Peritoneum (tissue), 1 donor: ENCODE measurements around the gene SPSB4.

DNA sequence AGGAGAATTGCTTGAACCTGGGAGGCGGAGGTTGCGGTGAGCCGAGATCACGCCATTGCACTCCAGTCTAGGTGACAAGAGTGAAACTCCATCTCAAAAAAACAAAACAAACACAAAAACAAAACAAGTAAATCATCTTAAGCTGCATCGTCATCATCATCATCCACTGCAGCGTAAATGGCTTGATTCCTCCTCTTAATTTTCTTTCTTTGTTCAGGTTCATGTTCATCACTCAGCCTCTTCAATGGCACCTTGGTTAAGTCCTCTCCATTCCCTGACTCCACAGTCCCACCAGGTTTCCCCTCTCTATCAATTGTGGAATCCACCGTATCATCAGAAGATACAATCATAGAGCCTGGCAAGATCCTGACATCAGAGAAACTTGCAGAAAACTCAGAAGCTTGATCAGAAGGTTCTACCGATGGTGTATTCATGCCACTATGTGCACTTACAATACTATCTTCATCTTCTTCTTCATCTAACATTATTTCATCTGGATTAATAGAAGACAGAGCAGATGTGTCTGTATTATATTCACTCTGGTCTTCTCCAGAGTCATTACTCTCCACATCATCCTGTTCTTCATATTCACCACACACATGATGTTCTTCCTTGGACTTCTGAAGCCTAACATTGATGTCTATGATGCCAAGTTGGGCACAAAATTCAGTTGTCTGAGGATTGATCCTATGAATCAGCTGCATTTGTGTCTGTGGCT, 12.8 kb downstream of the DBR1 start:
- PRO-cap: no peak

DNA sequence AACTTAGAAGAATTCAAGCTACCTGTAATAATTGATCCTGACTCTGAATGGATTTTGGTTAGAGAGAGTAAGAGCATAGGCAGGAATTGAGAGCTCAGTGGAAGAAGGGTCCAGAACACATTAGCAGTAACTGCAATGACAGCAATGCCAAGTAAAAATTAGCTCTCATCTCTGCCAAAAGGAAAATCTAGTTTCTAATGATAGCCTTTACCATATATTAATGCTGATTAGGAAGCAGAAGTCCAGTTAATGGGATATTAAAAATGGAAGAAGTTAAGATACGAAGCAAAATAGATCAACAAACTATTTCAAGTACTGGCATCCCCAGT, 61.1 kb downstream of the ARMC8 start:
- PRO-cap: no peak

DNA sequence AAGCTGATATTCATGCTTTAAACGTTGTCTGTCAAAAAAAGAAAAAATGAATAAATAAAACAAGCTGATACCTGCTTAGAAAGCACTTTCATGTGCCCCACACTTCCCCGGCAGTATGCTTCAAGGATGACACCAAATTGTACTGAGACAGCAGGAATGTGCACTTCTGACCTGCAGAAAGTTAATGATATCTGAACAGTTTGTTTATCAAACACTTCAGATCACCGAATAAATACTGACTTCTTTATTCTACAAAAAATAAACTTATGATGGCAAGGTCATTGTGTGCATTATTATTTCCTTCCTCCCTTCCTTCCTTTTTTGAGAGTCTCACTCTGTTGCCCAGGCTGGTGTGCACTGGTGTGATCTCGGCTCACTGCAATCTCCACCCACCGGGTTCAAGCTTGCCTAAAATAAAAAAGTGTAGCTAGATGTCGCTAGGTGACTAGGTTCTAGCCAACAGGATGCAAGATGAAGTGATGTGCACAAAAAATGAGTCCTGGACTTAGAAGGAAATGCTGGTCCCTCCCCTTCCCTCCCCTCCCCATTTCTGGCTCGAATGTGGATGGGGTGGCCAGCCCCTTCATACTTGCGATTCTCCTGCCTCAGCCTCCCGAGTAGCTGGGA, 80.3 kb downstream of the FAIM start:
- PRO-cap: no peak

- PRO-cap: no peak
These were observed 31.0 kb downstream of the FOXL2 start for GRCh38 chr3:138915806-138916530.

DNA sequence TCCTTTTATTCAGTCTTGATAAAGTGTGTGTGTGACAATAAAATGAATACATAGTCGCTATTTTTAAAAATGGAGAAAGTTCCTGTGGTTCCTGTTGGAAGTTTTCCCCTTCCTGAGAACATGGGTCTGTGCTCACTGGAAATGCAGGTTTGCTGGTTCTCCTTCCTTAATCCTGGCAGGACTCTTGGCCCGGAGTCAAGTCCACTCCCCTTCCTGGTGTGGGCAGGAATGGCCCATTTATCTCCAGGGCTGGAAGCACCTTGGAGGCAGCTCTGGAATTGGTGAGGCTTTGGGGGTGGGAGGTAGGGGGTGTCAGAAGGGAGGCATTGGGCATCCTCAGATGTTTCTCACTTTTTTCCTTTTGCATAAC, 30.1 kb downstream of the FOXL2 start:
- PRO-cap: no peak

GRCh38 chr3:138938812-138939238, 8.1 kb downstream of the FOXL2 start:
- PRO-cap: no peak

DNA sequence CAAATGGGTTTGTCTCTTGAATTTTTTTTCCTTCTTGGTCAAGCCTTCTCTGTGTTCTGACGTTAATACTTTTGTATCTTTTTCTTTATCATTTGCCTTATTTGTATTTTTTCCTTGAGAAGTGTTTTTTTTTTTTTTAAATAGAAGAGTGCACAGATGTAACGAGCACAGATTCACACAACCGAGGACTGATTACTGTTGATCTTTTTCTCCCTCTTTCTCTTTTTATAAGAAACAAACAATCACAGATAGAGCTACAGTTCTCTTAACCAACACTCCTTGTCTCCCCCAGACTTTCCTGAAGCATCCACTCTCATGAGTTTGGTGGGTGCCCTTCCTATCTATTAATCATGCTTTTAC, 104.5 kb upstream of the MRPS22 start:
- PRO-cap: no peak

DNA sequence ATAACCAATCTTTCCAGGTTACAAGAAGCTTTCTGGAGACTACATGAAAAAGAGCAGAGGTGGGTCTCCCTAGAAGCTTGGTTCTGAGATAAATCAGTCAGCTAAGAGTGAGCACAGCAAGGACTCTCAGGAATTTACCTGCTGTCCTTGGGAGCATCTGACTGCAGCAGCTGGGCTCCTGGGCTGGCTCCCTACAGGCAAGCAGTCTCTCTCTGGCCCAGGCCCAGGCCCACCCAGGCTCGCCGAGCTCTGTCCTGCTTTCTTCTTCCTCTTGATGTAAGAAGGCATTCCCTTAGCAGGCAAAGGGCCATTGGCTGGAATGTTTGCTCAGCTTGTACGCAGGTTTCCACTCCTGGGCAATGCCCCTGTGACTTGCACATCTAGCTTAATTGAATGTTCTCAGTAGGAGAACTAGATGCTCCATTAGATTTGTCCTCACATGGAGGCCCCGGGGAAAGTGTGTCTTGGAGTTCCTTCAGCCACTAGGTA, 4.3 kb upstream of the RBP2 start:
- PRO-cap: no peak

DNA sequence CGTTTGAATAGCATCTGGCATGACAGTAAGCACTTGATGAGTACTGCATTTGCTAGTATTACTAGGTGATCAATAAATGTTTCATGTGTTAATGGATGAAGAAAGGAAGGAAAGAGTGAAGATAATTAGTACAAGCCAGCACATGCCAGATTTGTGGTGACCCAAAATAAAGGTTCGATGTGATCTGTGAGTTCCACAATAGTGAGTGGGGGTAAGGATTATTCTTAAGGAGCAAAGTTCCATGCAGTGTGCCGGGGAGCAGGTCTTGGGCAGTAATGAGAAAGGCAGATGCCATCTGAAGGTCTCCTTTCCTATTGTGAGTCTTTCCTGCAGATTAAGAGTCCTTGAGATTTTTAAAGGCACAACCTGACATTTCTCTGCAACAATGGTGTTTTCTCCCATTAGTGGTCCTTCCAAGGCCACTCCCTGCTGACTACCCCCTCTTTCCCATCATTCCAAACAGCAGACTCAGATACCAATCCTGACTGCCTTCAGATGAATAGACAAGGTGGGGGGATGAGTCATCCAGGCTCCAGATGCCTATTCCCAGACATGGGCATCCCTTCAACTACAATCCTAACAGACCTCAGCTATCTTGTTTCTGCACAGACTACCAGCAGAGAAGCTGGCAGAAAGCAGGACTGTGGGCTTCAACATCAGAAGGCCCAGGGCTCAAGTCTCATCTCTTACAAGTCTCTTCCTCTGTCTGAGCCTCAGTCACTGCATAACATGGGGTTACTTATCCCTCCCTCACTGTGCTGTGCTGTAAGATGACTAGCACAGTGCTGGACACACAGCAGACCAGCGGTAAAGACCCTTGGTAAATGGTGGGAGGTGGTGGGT, 2.3 kb downstream of the RBP1 start:
- PRO-cap: no peak

DNA sequence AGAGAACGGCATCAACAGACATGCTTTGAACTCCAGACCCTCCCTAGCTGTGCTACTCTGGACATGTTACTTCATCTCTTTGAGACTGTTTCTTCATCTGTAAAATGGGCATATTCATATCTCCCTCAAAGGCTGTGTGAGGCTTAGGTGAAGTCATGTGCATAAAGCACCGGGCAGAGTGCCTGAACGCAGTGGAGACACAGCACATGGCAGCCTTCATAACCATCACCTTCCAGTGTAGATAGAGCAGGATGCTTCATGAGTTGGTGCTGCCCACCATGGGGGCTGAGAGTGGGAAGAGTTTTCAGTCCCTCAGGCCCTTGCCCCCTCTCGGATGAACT, 1.2 kb downstream of the RBP1 start:
- PRO-cap: no peak

GRCh38 chr3:139540742-139541213, 1.2 kb upstream of the RBP1 start:
- PRO-cap: no peak

DNA sequence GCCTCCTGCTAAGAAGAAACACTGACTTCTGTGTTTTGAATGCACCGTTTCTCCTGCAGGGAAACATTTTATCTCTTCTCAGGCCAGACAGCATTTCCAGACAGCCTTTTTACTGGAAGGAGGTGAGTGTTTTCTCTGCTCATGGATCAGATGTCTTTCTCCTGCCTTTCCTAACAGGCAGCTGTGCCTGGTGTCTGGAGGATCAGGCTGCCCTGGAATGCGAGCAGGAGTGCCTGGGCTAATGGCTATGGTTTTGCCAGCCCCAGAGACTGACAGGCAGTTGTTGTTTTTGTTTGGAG, 96.6 kb upstream of the NMNAT3 start:
- PRO-cap: no peak

GRCh38 chr3:140910736-140911263, 30.8 kb upstream of the SLC25A36 start:
- PRO-cap: no peak

GRCh38 chr3:141050998-141052058, at the start of gene SPSB4:
SPSB4 (plus strand) TSS chr3:141051347.
- PRO-cap: no peak

DNA sequence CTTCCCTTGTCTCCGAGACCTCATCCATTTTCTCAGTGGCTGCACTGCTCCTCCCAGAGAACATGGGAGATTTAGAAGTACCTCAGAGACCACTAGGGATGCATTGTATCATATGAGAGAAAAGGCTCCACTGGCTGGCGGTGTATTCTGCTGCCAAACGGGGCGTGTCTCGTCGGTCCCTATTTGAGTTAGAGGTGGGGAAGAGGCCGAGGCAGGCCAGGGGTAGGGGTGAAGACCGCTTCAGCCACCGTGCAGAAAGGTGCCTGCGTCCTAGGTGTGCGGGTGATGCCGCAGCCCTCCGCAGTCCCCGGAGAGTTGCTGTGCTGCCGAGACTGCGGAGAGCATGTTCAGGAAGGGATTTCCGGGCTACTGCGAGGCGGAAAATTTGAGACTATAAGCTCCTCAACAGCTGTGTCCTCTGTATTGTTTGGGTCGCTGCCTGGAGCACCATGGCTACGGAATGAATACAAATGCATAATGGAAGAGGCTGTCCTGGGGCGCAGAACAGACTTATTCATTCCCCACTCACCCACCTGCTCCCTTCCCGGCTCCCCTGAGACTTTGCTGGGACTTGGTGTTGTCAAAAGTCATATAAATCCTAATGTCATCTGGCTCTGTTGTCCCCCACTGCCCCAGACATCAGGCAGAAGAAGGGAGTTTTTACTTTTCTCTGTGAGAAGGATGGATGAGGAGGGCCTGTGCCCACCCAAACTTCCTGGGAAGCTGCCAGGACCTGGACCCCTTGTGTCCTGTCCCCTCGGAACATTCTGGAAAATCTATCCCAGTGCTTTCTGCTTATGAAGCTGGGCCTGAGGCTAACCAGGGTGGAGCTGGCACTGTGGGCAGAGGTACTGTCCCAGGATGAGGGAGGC, 44.0 kb downstream of the SPSB4 start:
- PRO-cap: no peak

DNA sequence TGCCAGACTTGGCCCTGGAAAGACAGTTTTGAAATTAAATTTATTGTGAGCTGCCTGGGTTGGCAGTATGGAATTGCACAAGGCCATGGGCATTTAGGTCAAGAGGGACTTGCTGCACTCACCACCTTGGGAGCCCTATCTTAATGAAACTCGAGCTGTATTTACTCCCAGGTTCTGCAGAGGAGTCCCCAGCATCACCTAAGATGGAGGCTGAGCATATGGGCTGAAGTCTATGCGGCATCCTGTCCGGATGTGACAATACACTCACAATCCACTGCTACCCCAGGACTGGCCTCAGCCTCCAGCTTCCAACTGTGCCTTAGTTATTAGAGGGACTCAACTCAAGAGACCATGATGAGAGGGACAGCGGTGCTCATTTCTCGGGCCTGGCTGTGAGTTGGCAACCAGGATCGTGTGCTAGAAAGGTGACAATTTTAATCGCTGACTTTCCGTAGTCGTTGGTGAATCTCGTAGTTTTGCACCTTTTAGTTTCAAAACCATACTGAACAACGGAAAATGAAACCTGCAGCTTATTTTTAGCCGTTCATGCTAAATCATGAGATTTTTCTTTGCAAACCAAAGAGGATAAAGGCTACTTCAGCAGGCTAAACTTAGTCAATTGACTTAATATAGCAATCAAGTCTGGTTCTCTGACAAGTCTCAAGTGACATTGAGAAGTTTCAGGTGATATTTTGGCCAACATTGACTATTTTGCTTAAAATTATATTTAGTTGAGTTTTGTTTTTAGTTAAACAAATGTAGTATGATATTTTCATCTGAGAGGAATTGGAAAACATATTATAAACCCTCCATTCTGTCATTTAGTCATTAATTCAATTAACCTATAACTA, 11.1 kb downstream of the ZBTB38 start:
- PRO-cap: no peak

GRCh38 chr3:141401700-141401871, 33.3 kb downstream of the ZBTB38 start:
- PRO-cap: no peak

DNA sequence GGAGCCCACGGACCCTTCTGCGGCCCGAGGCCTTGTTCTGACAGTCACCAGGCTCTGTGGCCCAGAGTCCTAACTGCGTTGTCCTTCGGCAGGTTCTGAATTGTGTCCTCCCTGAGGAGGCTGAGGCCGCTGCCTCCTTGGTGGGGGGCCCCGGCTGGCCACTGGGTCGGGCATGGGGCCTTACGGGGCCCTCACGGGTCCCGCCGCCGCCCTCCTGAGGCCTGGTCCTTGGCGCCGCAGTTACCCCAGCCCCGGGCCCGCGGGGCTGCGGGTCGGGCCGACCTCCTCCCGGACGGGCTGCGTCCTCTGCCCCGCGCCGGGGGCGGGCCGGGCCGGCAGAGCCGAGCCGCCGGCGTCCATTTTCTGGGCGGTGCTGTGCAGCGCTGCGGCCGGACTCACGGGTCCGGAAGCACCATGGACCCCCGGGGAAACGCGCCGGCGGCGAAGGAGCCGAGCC, 33.7 kb downstream of the ZBTB38 start:
- PRO-cap: no peak

DNA sequence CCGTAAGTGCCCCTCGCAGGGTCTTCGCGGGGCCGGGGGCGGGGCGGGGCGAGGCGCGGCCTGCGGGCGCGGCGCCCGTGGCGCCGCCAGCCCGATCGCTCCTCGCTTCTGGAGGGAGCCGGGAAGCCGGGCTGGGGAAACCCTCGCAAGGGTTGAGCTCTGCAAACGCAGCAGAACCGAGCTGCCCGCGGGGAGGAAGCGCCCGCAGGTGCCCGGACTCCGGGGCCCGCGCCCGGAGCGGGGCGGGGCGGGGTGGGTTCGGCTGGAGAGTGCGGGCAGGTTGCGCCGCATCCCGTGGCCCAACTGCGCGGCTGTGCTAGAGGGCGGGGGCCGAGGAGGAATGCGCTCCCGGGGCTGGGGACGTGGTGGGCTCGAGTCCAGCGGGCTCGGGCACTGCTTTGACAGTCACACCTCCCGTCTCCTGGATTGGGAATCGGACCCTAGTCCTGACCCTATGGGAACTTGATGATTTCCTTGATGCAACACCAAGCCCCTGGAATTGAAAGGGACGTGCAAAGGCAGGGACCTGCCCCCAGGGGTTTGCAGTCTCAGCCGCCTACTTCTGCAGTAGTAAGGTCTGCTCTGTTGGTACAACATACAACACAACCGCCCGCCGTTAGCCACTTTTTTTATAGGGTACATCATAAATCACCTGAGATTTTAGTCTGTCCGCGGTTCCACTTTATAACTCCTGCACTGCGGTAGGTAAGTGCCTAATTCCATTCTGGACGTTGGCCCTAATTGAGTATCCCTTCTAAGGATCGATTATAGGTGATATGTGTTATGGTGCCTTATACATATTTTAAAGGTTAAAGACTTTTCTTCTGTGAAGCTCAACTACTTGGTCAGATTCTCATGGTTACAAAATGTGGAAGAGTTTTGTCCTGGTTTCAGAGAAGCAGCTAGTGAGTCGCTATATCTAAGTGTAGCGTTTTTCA, 34.4 kb downstream of the ZBTB38 start:
- PRO-cap: bidirectional peak, plus-strand start at position 105 of the sequence, minus-strand start at position 110 of the sequence

DNA sequence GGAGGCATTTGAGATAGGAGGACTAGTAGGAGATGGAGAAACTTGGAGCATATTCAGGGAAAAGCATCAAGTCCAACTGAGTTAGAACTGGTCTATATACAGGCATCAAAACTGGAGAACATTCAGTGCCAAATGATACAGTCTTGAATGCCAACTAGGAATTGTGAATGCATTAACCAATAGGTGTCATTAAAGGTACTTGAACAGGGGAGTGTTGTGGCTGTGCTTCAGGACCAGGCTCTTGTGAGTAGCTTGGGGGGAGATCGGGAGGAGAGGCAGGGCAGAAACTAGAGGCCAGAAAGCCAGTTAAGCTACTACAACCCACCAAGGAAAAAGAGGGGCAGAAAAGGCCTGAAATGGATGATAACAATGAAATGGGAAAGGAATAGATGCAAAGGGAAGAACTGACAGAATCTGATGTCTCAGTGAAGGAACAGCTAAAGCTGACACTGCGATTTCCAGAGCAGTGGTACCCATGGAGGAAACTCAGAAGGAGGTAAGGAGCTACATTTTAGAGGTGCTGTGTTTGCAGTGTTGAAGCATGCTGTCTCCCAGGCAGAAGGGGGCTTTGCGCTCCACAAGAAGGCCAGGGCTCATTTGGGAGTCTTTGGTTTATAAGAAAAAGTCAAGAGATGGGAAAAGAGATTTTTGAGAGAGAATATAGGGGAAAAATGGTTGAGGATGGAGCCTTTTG, 37.8 kb downstream of the ZBTB38 start:
- PRO-cap: no peak